Skeletal muscle satellite cell (primary cell): ENCODE measurements around a stretch of chr2.

DNA sequence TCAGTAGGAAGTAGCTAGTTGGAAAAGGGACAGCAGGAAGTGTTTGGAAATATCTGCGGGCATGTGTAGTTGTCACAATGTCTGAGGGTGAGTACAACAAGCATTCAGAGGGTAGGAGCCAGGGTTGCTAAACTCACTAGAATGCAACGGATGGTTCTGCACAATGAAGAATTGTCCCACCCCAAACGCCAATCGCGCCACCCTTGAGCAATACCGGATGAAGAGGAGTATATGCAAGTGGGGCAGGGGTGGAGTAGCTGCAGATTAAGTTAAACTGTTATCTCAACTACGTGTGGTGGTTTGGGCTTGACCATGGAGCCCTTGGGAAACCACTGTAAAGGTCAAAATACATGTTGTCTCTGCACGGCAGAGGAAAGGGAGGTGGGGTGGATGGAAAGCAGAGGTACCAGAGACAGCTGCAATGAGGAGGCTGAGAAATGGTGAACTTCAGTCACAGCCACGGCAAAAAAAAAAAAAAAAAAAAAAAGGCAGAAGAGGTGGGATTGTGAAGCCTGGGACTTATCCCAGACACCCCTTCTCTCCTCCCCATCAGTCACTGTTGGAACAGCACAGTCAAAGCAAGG, 5.2 kb downstream of the CCL20 start:
- CAGE, long polyA plus RNA, result no peak

DNA sequence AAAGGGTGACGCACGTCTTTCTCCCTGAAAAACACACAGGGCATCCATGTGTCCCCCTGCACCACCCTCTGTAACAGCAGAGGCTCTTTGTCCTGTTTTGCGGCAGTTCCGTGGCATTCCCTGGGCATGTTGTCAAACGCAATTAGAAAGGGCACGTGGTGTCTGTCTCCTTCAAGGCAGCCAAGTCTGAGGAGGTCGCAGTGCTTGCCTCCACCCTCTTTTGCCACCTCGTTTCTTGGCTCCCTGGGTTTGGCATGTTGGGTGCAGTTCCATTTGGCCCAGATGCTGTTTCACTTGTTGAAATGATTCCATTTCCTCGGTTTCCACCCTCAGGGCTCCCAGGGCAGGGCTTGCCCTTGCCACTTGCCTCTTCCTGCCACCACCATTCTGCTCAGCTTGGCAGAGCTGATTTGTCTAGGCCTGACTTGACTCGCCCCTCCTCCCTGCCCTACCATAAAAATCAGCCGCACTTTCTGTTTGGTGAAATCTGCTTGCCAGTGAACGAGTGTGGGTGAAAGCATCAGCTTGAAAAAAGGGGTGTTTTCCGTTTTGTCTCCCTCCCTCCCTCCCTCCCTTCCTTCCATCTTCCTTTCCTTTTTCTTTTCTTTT, 12.5 kb downstream of the CCL20 start:
- CAGE, long polyA plus RNA, result no peak

- CAGE, long polyA plus RNA, result no peak
Observed at GRCh38 chr2:227953270-227953552, 81.8 kb downstream of the DAW1 start.

DNA sequence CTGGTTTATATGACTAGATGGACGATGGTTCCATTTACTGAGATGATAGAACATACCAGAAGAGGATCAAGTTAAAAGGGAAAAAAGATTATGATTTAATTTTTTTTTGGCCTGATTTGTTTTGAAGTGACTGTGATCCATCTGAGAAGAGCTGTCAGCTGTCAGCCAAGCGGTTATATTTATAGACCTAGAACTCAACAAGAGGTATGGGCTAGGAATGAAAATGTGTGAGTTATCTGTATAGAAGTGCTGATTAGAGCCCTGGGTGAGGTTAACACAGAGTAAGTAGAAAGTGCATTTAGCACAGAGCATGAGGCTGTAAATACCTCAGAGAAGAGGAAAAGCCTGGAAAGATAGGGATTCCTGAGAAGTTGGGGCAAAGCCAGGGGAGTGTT, 197.2 kb upstream of the SPHKAP start:
- CAGE, long polyA plus RNA, result no peak

DNA sequence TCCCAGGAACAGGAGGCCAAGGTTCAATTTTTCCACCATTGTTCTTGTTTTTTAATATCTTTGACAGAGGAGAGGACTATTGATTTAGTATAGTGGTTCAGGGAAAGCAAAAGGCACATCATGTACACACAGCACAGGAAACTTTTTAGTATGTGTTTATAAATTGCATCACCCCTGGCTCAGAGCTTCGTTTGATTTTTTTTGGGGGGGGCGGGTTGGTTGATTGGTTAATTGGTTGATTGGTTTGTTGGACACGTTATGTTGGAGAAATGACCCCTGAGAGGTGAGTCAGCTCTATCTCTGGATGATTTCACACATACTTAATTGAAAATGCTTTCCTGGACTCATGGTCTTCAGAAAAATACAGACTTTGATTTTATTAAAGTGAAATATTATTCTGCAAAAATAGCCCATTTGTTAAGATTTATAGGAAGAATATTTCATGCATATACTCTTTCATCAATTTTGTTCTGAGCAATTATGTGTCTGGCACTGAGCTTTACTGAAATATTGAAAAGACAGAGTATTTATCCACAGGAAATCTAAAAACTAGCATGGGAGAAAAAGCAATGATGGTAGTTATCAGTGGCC, 431.5 kb downstream of the PID1 start:
- CAGE, long polyA plus RNA, result no peak

- CAGE, long polyA plus RNA, result no peak
Observed at GRCh38 chr2:229075699-229076529, 195.2 kb downstream of the PID1 start.

GRCh38 chr2:229164296-229164887, 106.7 kb downstream of the PID1 start:
- CAGE, long polyA plus RNA, result no peak

- CAGE, long polyA plus RNA, result no peak
Observed at GRCh38 chr2:229201257-229201940, 69.7 kb downstream of the PID1 start.

DNA sequence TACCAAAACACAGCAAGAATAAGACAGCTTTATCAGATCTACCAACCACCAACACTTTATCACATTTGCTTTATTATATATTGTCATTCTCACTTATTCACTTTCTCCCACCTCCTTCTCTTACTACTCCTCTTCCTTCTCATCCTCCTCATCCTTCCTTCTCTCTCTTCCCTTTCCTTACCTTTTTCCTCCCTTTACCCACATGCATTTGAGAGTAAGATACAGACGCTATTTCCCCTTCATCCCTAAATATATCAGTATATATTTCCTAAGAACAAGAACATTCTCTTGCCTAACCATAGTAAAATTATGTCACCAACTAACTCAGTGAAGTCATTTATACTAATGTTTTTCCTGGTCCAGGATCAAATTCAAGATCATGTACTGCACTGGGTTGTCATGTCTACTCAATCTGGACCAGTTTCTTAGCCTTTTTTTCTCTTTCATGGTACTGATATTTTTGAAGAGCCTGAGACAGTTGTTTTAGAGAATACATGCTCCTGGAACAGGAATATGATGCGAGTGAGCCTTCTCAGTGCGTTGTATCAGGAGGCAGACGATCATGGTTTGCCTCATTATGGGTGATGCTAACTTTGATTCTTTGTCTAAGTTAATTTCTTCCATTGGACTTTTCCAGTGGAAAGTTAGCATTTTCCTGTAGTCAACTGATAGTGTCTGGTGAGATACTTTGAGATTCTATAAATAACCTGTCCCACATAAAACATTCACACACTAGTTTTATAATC, 23.1 kb downstream of the PID1 start:
- CAGE, long polyA plus RNA, result no peak

GRCh38 chr2:229714860-229715686, 718 bp upstream of the DNER start:
- CAGE, long polyA plus RNA, result no peak

DNA sequence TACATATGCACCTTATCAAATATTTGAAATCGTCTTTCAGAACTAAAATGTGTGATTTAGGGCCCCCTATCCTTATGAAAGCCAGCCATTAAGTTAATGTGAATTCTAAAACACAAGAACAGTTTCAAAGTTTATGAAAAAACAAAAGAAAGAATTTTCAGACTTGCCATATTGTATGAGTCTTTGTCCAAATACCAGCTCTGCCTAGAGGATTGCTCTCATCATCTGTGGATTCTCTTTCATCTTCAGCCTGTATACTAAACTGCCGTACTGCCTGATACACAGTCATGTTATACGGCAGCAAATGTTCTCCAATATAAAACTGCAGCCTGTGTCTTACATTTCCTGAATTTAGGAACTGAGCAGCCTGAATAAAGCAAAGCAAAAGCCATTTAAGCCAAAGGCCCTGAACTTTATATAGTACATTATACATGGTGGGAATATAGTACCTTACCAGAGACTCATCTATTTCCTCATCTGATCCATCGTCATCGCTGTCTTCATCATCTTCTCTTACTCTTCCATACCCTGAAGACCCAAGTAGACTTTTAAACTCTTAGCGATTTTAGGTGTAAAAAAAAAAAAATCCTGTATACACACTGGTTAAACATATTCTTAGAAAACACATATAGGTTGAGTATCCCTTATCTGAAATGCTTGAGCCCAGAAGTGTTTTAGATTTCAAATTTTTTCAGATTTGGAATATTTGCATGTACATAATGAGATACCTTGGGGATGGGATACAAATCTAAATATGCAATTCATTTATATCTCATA, 77.5 kb upstream of the DNER start:
- CAGE, long polyA plus RNA, result no peak

DNA sequence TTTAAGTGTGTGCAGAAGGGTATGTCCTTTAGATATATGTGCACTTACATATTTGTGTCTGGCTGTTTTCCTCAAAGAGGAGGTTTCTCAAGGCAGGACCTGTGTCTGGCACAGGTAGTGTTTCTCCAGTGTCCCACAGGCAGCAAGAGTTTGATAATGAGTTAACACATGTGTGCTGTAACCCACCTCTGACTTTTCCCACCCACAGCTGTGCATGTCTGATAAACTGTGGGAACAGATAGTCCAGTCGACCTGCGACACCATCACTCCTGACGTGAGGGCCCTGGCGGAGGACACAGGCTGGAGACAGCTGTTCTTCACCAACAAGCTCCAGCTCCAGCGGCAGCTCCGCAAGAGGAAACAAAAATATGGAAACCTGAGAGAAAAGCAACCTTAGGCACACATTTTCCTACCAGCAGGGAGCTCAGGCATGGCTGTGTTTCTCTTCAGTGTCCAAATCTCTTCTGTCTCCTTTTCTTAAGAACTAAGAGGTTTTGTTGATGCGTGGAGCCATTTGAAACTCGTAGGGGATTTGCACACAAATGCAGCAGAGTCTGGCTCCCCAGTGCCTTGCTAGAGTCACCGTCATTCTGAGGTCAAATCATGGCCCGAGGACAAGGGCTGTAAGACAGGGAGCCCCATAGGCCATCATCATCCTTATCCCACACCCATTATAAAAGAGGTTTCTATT, 58.1 kb downstream of the SLC16A14 start:
- CAGE, long polyA plus RNA, result no peak

DNA sequence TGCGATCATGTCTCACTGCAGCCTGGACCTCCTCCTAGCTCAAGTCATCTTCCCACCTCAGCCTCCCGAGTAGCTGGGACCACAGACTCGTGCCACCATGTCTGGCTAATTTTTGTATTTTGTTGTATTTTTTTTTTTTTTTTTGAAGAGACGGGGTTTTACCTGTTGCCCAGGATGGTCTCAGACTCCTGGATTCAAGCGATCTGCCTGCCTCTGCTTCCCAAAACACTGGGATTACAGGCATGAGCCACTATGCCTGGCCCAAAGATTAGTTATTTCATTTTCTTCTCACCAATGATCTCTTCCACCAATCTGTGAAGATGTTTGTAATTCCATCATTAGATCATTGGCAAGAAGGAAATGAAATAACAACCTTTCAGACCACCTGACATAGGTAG, 17.9 kb upstream of the SLC16A14 start:
- CAGE, long polyA plus RNA, result no peak

DNA sequence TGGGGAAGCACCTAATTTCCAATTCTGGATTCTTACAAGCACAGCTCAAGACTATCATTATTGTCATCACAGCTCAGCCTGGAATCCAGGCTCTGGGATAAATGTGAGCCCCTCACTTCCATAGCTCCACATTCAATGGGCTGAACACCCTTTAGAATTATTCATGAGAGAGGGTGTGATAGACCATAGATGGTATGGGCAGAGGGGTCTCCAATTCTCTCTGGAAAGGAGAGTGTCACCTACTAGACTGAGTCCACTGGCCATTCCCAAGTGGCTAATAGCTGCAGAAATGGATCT, 6.4 kb upstream of the SP100 start:
- CAGE, long polyA plus RNA, result no peak

GRCh38 chr2:230411000-230411401, 5.0 kb upstream of the SP100 start:
- CAGE, long polyA plus RNA, result no peak

GRCh38 chr2:230411402-230412117, 4.4 kb upstream of the SP100 start:
- CAGE, long polyA plus RNA, result no peak

- CAGE, long polyA plus RNA, result no peak
Observed at GRCh38 chr2:230412118-230412624, 3.8 kb upstream of the SP100 start.

GRCh38 chr2:230441297-230441991, 25.4 kb downstream of the SP100 start:
- CAGE, long polyA plus RNA, result no peak

DNA sequence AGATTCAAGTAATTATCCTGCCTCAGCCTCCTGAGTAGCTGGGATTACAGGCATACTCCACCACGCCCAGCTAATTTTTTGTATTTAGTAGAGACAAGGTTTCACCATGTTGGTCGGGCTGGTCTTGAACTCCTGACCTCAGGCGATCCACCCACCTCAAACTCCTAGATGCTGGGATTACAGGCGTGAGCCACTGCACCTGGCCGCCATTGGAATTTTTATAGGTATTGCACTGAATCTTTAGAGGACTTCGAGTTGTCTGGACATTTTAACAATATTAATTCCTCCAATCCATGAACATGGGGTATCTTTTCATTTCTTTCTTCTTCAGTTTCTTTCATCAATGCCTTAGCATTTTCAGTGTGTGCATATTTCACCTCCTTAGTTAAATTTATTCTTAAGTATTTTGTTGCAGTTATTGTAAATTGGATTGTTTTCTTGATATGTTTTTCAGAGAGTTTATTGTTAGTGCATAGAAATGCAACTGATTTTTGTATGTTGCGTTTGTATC, 36.3 kb downstream of the SP100 start:
- CAGE, long polyA plus RNA, result no peak

DNA sequence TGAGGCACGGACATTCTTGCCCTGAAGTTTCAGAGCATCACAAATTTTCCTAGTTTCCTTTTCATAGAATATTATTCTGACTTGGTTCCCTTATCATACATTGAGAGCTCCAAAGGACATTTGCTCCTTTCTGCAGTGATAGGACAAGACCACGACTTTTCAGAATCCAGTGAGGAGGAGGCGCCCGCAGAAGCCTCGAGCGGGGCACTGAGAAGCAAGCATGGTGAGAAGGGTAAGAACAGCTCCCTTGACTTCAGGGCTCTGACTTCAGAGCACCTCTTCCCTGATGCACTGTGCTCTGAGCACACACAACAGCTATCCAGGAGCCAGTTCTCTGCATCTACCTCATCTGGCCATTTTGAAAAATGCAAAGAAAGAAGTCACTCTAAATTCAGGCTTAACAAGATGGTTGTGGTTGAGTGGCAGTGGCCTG, 51.0 kb downstream of the SP100 start:
- CAGE, long polyA plus RNA, result no peak